Skeletal muscle satellite cell (primary cell): ENCODE measurements around a stretch of chr1.

DNA sequence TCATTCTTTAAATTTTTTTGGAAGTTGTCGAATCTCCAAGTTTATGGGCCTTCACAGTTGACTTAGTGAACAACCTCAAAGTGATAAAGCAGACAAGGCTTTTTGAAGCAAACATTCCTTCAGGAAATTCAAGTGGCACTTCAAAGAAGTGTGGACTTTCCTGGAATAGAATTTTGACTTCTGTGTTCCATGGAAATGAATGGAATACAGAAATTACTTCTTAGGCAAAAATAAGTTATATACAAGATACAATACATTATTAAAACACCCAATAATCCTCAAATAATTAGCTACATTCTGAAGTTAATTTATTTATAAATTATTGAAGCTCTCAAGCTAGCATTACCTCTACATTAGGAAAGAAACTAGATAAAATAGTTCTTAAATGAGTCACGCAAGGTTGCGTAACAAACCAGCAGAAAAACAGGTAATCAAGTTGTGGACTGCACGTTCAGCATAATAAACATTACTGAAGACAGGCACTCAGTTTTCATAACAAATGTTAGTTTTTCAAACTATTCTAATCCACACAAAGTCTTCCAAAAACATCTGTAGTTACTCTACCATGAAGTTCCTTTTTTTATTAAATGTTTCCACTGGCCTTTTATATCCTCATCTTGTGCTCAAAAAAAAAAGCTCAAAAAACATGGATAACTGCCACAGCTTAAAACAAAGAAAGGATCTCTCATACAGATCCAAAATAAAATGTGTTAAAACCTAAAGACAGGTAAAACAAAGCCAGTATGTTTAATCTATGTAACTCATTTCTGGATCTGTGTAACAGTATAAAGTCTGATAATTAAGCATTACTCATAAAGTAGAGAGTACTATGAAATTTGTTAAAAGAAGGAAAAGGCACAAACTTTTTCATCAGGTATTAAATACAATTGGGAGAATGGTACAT lies 1.3 kb downstream of the TOR1AIP2 start:
- CAGE, long polyA plus RNA: no peak

GRCh38 chr1:179878492-179878996 lies 941 bp upstream of the TOR1AIP2 start:
- CAGE, long polyA plus RNA: no peak

GRCh38 chr1:179881307-179881788 lies 737 bp upstream of the TOR1AIP1 start:
- CAGE, long polyA plus RNA: no peak

GRCh38 chr1:179883270-179883609 lies 1.2 kb downstream of the TOR1AIP1 start:
- CAGE, long polyA plus RNA: no peak

- CAGE, long polyA plus RNA: no peak
Observed at GRCh38 chr1:179923103-179923545, 31.5 kb upstream of the CEP350 start.

GRCh38 chr1:179975643-179976010 lies 21.0 kb downstream of the CEP350 start:
- CAGE, long polyA plus RNA: no peak

DNA sequence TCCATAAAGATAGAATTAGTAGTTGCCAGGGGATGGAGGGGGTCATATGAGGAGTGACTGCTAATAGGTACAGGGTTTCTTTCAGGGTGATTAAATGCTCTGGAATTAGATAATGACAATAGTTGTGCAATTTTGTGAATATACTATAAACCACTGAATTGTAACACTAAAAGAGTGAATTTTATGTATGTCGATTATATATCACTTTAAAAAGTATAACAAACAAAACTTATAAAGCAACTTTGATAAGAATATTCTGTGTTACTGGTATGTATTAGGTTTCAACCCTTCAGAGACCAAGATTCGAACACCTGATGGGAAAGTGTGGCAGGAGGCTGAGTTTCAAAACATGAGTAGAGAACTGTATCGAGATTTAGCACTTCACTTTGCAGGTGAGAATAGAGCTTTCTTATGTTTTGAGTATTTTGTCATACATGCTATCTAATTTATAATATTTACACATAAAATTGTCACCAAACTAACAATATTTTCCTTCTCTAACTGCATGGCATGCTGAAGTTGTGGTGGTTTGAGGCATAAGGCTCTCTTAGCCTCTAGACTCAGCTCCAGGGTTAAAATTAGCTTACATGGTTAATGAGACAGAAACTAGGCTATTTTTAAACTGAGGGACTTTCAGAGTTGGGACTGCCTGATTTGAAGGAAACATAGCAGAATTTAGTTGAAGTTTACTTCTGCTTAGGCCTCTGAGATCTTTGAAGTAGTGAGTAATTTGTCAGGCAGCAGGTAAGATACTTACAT lies 48.5 kb downstream of the CEP350 start:
- CAGE, long polyA plus RNA: no peak

- CAGE, long polyA plus RNA: no peak
Observed at GRCh38 chr1:180020048-180021095, 65.8 kb downstream of the CEP350 start.

DNA sequence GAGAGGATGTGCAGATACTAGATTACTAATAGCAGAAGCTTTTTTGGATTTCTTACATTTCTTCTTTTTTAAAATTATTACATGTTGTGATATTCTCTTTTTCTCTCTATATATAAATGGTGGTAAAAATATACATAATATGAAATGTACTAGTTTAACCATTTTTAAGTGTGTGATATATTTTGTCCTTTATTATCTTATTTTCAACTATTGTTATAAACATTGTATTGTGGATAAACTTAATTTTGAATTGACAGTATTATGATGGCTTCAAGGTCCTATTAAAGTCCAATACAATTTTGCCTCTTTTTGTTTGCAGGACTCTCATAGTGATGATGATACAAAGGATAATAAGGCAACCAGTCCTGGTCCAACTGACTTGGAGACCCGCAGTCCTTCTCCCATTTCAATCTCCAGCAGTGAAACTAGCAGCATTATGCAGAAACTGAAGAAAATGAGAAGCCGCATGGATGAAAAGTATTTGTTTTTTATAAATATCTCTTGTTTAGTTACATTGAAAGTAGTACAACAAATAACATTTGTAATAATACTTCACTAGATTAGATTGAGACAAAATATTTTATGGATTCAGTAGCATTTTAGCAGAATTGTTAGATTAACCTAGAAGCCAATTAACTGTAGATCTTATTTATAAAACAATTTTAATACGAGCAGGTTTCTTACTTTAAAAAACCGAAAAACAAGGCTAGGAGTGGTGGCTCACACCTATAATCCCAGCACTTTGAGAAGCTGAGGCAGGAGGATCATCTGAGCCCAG lies 89.7 kb upstream of the QSOX1 start:
- CAGE, long polyA plus RNA: no peak

DNA sequence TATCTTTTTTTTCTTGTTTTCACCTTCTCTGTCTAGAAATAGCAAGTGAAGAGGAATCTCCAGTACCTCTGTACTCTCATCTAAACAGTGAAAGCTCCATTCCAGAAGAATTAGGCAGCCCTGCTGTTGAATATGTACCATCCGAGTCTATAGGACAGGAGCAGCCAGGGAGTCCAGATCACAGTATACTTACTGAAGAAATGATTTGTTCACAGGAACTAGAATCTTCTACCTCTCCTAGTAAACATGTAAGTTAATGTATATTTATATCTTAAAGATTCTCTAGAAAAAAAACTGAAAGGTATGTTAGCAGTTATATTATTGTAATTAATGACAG lies 76.3 kb upstream of the QSOX1 start:
- CAGE, long polyA plus RNA: no peak

DNA sequence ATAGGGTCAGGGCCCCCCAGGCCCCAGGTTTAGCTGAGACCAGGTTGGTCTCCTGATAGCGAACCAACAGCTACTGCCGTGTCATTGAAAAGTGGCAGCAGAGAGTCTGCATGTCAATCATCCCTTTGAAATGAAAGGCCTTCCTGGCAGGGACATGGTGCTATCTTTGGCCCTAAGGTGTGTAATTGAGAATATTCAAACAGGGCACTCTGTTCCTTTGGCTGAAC lies 12.9 kb downstream of the QSOX1 start:
- CAGE, long polyA plus RNA: no peak

DNA sequence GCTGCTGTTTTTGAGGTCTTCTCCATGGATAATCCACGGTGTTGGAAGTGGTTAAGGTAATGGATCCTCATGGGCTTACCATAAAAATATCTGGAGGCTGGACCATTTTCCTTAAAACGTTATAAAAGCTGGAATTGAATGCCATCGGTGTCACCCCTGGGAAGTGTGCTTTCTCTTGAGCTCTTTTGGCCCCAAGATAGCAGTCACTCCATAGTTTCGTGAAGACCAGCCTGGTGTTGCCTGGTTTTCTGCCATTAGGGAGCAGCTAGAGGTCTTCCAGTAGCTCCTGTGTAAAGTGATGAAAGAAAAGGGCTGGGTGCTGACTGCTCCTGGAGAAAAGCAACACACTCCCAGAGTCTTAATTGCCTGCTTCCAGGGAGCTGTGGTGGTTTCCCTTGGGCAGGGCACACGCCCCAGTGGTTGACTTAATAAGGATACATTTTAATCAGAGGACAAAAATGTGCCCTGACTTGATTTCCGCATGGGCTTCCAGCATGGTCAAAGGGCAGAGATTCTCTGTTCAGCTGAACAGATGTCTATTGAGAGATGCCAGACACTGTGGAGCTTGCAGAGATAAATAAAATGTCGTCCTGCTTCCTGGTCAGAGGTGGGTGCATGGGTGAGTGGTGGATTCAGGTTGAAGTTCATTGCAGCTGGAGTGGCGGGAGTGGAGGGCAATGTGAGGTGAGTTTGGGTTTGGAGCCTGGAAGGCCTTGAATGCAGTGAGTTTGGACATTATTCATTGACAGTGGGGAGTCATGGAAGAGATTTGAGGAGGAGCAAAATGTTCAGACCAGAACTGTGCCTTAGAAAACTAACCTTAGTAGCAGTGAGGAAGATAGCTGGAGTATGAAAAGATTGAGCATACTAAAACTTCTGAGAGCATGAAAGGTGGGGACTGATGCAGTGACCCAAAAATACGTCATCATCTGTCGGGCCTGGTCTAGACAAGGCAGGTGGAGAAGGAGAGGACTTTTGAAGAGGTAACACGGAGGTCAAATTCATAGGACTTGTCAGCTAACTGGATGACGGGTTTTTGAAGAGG lies 16.0 kb downstream of the QSOX1 start:
- CAGE, long polyA plus RNA: no peak

GRCh38 chr1:180190992-180192018 lies 36.6 kb downstream of the QSOX1 start:
- CAGE, long polyA plus RNA: no peak

- CAGE, long polyA plus RNA: no peak
Observed at GRCh38 chr1:180199075-180199468, 31.0 kb upstream of the LHX4 start.

- CAGE, long polyA plus RNA: no peak
Observed at GRCh38 chr1:180211032-180211561, 19.0 kb upstream of the LHX4 start.

DNA sequence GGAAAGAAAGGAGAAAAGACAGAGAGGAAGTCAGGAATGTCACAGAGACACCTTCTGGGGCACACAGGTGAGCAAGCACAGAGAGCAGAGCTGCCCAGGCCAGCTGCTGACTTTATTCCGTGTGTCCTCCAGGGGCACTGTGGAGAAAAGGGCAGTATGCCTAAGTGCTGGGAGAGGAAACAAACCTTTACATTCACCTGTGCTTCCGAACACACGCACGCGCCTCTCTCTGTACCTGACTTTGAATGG lies 40.1 kb downstream of the LHX4 start:
- CAGE, long polyA plus RNA: no peak

DNA sequence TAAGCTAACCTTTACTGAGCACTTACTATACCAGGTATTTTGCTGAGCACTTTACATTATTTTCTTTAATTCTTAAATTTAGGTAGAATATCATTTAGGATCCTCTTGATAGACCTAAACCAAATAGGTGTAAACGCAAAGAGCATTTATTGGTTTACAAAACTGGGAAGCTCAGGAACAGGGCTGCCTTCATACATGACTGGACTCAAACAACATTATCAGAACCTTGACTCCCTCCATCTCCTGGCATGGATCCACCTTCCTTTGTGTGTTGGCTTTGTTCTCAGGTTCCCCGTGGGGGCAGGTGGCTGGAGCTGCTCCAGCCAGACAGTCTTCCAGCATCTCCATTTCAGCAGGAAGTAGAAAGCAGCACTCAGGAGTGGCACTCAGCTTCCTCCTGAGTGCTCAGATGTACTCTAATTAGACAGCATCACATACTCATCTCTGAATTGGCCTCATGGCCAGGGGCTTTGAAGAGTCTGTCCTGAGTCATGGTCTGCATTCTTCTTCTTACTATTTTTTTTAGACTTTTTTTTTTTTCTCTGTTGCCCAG lies 45.3 kb upstream of the XPR1 start:
- CAGE, long polyA plus RNA: no peak

DNA sequence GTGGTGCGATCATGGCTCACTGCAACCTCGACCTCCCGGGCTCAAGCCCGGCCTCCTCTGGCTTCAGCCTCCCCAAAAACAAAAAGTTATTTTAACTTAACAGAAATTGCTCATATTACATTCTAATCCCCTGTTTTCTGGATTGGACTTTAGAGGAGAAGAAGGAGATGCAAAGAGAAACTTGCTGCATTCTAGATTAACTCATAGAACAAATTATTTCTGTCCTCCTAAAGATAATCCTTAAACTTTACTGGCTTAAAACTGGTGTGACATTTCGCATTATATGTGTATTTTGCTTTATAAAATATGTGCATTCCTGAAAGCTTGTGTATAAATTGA lies 953 bp downstream of the KIAA1614 start:
- CAGE, long polyA plus RNA: no peak

DNA sequence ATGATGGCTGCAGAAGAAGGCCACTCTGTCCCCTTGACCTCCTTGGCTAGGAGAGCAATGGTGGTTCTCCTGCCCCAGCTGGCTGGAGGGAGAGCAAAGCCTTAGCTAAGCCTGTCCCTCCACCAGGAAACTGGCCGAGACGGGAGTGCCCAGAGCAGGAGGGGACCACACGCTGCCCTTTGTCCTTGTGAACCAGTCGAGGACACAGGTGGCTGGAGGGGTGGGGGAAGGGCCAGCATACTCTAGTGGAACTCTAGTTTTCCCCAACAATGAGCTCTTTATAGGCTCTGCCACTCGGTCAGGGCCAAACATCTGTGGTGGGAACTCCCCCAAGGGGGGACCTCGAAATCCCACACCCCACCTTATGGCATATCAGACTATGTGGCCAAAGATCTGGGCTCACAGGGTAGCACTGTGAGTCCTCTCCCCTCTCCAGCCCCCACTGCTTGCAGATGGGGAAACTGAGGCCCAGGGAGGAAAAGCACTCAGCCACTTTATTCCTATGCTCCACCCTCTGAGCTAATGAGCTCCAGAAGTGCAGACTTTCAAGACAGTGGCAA lies 12.9 kb downstream of the KIAA1614 start:
- CAGE, long polyA plus RNA: no peak

DNA sequence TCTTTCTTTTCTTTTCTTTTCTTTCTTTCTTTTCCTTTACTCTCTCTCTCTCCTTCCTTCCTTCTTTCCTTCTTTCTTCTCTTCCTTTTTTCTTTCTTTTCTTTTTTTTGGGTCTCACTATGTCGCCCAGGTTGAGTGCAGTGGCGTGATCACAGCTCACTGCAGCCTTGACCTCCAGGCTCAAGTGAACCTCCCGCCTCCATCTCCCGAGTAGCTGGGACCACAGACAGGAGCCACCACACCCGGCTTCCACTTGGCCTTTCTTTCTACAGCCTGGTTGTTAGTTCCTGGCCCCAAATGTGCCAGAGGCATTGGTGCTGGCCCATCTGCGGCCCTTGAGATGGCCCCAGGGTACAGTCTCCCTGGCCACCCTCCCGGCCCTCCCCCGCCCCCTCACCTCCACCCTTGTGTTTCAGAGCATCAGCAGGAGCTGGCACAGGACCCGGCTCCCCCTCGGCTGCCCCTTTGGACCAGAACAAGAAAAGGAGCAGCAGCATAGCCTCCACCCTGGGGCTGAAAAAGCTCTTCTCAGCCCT lies 28.0 kb downstream of the KIAA1614 start:
- CAGE, long polyA plus RNA: no peak